Hematopoietic multipotent progenitor cell (in vitro differentiated cells): ENCODE measurements around a stretch of chr1.

DNA sequence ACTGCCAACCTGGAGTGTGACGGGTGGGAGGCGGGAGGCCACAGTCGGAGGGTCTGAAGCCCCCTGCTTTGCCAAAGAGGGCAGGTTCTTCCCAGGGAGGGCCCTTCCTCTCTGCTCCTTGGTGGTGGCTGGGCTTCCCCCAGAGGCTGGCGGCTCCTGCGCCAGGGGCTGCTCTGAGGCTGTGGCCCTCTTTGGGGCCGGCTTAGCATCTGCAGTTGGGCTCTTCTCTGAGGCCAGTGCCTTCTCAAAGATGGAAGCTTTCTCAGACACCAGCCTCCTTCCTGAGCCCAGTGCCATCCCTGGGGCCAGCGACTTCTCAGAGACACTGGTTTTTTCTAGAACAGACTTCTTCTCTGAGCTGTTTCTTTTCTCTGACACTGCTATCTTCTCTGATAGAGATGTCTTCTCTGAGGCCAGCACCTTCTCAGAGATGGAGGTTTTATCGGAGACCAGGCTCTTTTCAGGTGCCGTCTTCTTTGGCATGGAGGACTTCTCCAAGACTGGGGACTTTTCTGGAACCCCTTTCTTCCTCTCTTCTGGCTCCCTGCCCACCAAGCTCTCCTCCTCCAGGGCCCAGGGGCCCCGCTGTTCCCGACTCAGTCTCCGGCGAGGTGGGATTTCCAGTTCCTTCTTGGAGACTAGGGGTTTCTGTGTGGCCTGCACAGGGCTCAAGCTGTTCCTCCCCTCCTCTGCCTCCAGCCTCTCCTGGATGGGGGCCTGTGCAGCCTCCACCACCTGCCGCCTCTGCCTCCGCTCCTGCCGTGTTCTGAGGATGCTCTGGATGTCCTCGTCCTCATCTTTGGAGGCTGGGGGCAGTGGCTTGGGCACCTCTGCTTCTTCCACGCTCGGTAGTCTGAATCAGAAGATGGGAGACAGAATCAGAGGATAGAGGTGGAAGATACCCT is 9.1 kb upstream of the TNNT2 start:
- CAGE, long polyA plus RNA, result no peak

- CAGE, long polyA plus RNA, result no peak
Observed at GRCh38 chr1:201397644-201398200, 1.4 kb downstream of the LAD1 start.

GRCh38 chr1:201400394-201401571 is 1.7 kb upstream of the LAD1 start:
- CAGE, long polyA plus RNA, result no peak

DNA sequence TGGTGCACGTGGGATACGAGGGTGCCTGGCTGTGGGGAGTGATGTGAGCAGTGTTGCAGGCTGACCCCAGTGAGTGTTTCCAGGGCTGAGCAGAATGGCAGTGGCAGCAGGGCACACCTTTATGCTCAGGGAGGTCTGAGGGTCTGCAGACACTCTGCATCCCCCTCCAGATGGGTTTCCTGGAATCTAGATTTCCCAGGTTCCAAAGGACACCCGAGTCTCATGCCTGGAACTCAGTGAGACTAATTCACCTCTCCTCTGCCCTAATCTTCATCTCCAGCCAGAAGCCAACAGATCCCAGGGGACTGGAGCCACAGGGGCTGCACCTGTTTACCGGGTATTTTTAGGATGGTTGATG is 734 bp upstream of the TNNI1 start:
- CAGE, long polyA plus RNA, result no peak

GRCh38 chr1:201448128-201448549 is 20.8 kb downstream of the PHLDA3 start:
- CAGE, long polyA plus RNA, result no peak

DNA sequence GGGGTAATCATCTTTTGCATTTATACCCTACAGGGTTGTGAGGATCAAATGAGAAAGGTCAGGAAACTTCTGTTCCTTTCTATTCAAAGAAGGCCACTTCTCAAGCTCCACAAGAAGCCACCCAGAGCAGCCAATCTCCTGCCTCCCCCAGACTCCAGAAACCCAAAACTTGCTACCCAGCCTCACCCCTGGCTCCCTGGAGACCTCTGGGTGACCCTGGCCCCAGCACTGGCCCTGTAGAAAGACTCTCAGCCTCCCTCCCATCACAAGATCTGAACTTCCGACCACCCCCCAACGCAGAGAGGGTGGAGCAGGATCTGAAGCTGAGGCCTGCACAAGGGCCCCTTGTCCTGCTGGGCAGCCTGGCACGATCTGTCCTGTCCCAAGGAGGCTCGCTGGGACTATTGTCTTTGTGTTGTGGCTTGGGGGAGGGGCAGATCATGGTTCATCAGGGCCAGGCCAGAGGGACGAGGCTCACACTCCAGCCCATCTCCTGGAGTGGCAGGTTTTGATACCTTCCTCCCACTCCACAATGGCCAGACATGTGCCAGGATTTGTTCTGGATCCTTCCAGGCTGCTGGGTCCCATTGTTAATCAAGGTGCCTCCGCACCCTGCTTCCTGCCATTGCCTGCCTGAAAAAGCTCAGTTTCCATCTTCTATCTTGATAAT is 20.0 kb downstream of the PHLDA3 start:
- CAGE, long polyA plus RNA, result no peak

GRCh38 chr1:201451085-201451536 is 17.9 kb downstream of the PHLDA3 start:
- CAGE, long polyA plus RNA, result no peak

DNA sequence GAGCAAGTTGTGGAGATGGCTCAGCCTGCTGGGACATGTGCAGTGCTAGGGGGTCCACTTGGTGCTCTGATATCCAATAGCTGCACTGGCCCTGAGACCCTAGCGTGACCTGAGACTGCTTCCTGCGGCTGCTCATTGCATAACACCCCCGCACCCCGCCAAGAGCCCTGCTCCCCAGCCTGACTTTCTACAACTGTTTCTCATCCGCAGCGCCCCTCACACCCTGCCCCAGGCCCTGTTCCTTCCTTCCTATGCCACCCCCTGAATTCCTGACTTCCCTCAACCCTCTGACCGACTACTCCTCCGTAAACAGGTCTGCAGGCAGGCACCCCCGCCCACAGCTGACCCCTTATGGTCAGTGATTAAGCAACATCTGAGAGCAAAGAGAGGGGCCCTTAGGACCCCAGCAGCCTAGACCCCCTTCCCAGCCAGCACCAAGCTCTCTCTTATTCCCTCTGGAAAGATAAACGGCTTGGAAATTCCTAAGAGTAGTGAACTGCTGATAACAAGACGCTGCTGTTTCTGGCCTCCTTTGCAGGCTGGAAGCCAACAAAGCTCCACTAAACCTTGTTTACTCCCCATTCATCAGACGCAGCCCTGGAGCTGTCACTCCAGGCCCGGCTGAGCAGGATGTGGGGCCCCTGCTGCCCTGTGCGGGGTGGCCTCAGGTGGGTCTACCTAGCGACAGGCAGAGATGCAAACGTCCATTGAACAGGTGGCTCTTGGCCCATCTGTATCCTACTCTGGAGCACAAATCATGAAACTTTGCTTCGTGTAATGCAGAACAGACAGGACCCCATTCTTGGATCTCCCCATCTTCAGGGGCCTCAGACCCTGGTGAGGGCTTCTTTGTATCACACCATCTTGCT is 12.8 kb downstream of the CSRP1 start:
- CAGE, long polyA plus RNA, result no peak

- CAGE, long polyA plus RNA, result no peak
Observed at GRCh38 chr1:201505846-201506456, 972 bp downstream of the CSRP1 start.

DNA sequence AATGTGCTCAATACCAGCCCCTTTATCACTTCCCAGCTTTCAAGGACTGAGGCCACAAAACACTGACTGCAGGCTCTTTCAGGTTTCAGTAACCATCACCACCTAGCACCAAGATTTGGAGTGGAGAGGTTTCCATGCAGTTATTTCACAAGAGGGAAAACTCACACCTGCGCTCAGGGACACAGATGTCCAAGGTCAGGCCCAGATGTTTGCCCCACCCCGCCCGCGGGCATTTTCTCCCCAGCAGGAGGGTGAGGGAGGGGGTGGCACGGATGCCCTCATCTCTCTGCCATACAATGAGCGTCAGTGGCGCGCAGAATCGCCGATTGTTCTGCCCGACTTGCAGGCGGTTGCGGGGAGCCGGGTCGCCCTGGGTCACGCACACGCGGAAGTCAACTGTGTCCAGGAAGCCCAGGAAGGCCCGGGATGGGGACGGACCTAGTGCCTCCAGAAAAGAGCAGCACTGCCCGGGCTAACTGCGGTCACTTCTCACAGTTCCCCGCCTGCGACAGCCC is 409 bp downstream of the CSRP1 start:
- CAGE, long polyA plus RNA, result no peak

DNA sequence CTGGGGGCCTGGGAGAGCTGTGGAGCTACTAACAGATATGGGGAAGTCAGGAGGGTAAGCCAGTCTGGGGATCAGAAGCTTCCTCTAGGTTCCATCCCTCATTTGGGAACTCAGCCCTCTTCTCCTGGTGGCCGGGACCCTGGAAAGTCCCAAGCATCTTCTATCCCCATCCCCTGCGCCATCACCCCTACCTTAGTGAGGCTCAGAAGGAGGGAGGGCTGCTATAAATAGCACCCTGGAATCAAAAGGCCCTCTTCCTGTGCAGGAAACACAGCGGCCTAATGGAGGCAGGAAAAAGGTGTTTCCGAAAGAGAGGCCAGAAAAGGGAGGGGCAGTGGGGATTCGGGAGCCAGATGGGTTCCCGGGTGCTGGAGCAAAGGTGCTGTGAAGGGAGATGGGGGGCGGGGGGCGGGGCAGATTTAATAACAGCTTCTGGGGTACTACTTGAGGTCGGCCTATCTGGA is 16.6 kb downstream of the NAV1 start:
- CAGE, long polyA plus RNA, result no peak

- CAGE, long polyA plus RNA, result no peak
Observed at GRCh38 chr1:201599656-201599882, 60.6 kb downstream of the NAV1 start.

DNA sequence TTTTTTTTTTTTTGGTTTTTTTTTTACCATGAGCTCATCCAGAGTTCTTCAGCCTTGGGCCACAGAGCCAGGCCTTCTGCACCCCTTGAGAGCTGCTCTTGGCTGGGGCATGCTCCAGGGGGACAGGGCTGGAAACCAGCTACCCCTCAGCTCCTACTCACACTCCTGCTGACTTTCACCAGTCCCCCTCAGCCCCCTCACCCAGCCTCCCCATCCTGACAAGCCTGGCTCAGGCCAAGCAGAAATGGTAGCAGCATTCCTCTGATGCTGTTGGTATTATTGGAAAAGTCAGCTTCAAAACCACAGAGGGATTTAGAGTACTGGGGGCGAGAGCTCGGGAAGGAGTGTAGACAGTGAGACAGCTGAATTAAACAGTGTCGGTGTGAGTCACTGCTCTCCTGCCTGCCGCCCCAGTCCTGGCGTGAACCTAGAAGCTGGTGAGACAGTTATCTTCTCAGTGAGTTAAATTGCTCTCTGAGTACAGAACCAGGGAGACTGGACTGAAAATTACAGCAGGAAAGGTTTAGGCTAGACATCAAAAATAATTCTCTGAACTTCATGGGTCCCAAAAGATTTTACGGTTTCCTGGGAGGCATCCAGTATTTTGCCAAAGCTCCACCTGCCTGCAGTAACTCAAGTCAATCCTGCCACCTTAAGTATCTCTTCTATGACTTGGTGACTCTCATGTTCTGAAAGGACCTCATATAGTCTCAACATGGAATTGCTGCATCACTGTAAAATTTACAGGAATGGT is 63.9 kb downstream of the NAV1 start:
- CAGE, long polyA plus RNA, result no peak

DNA sequence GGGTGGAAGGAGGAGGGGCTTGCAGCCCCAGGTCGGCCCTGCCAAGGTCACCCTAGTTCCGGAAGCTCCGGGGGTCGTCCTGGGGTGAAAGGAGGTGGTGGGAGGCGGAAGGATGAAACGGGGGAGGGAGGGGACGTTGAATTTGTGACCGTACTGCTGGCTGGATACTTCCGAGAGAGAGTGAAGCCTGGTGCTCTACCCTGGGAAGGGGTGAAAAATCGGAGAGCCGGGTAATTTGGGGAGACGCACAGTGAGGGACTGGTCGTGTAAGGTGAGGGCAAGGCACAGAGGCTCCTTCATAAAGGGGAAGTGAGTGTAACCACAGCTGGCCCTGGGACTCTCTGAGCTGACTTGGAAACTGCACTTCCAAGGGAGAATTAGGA is 88.5 kb upstream of the IPO9 start:
- CAGE, long polyA plus RNA, result no peak

GRCh38 chr1:201791243-201791879 is 37.6 kb upstream of the IPO9 start:
- CAGE, long polyA plus RNA, result no peak

DNA sequence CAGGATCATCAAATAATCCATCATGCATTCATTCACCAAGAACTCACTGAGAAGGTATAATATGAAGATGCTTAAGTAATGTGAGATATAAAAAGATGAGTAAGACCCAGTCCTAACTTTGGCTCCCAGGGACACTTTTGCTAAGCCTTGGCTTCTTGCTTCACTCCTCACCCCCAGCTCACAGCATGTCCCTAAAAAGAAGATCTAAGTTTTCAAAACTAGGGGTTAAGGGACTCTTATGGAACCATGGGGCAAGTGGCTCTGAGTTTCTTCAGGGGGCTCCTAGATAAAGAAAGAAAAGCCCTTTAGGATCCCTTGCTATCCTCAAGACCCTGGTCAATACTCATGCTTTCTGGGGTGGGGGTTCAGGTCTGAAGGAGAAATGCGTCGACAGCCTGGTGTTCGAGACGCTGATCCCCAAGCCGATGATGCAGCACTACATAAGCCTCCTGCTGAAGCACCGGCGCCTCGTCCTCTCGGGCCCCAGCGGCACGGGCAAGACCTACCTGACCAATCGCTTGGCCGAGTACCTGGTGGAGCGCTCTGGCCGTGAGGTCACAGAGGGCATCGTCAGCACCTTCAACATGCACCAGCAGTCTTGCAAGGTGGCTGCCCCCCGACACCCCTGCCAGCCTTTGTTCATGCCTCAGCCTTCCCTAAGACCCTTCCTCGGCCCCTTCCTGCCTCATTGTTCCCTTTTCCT is 18.7 kb upstream of the IPO9 start:
- CAGE, long polyA plus RNA, result no peak

GRCh38 chr1:201848020-201848834 is 19.3 kb downstream of the IPO9 start:
- CAGE, long polyA plus RNA, result no peak

DNA sequence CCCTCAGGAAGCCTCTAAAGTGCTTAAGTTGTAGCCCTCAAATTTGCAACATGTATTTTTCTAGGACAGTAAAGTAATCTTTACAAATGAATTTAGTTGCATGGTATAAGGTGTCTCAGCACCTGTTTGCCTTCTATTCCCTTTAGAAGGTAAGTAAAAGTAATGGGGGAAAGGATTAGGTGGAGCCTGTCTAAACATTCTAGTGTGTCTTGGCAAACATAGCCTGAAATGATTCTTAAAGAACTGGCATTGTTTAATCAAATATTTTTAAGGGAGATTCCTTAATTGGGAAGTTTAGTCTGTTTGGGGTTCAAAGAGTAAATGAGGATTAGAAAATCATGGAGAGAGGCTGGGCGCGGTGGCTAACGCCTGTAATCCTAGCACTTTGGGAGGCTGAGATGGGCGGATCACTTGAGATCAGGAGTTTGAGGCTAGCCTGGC is 11.8 kb upstream of the SHISA4 start:
- CAGE, long polyA plus RNA, result no peak

DNA sequence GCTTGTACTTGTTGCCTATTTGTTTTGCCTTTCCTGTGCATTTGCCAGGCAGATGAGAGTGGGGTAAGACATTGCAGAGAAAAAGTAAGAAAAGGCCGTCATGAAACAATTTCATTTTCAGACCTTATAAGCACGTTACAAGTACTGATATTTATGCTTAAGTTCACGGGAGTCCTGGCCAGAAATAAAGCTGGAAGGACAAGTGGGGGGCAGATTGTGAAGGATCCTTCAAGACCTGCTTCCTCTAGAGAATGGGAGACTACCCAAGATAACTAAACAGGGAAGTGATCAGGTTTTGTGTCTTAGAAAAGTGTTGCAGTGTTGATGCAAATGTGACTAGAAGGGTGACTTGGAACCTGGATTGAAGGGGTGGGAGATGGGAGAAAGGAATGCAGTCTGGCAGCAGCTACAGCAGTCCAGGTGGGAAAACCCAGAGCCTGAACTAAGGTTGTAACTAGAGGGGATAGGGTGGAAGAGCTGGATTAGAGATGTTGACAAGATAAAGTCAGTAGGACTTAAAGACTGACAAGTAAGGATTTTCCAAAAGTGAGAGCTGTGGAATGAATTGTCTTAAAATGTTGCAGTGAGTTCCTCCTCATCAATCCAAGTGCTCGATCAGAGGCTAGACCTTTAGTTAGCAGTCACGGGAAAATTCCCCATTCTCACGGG is 7.2 kb upstream of the SHISA4 start:
- CAGE, long polyA plus RNA, result no peak

- CAGE, long polyA plus RNA, result no peak
Observed at GRCh38 chr1:201890226-201891137, 1.8 kb downstream of the SHISA4 start.